Mucosa of descending colon (tissue), 1 donor: ENCODE measurements around a stretch of chr19.

GRCh38 chr19:41298881-41299614 is 10.9 kb upstream of the CCDC97 start:
- PRO-cap, result unidirectional peak, plus-strand start at chr19:41299317

- PRO-cap, result no peak
Measured at GRCh38 chr19:41304472-41305137, 5.4 kb upstream of the CCDC97 start.

- PRO-cap, result no peak
Measured at GRCh38 chr19:41310814-41311197, 834 bp downstream of the CCDC97 start.

DNA sequence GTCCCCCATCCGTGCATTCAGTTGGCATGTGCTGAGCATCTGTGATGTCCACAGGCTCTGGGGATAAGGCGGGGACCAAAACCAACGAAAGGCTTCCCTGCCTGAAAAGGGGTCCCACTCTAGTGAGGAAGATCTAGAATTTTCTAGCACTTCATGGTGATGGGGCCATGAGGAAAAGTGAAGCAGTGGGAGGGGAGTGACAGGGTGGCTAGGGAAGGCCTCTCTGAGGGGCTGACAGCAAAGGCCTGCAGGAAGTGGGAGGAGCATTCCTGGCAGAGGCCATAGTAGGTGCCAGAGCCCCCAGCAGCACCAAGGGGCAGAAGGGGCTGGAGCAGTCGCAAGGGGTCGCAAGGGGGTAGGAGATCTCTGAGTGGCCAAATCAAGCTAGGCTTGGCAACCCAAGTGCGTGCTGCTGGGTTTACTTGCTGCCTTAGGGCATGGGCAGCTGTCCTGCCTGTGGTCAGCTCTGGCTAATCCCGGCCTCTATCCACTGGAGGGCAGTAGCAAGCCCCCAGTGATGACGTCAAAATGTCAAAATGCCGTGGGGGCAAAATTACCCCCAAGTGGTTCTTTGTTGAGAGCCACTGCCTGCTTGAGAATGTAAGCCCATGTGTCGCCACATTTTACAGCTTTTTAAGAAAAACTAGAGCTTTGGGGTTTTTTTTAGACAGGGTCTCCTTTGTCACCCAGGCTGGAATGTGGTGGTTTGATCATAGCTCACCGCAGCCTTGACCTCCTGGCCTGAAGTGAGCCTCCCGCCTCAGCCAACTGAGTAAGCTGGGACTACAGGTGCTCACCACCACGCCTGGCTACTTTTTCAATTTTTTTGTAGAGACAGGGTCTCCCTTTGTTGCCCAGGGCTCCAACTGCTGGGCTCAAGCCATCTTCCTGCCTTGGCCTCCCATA is 11.7 kb downstream of the CCDC97 start:
- PRO-cap, result no peak

GRCh38 chr19:41325869-41326737 is 16.1 kb downstream of the CCDC97 start:
- PRO-cap, result no peak

DNA sequence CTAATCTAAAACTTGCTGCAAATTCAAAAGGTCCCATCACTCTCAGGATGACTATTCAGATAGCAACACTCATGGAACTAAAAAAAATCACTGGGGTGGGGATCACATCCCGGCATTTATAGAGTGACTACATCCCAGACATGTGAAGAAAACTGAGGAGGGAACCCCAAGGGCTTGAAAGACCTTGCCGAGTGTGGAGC is 35.1 kb downstream of the ERICH4 start:
- PRO-cap, result no peak

GRCh38 chr19:41521842-41522552 is 54.0 kb upstream of the CEACAM21 start:
- PRO-cap, result no peak

DNA sequence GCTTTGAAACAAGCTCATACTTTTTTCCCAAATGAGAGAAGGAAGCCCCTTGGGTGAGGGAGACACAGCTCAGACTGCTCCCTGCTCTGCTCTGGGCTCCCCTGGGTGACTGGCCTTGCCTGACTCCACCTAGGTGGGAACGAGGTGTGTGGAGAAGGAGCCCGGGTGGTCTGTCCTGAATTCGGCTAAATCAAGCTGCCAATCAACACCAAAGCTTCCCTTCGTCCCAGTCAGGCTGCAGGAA is 7.8 kb downstream of the CEACAM5 start:
- PRO-cap, result no peak

- PRO-cap, result bidirectional peak, plus-strand start at chr19:41745108, minus-strand start at chr19:41744759
Measured at GRCh38 chr19:41744910-41745220, 10.5 kb upstream of the CEACAM6 start.

DNA sequence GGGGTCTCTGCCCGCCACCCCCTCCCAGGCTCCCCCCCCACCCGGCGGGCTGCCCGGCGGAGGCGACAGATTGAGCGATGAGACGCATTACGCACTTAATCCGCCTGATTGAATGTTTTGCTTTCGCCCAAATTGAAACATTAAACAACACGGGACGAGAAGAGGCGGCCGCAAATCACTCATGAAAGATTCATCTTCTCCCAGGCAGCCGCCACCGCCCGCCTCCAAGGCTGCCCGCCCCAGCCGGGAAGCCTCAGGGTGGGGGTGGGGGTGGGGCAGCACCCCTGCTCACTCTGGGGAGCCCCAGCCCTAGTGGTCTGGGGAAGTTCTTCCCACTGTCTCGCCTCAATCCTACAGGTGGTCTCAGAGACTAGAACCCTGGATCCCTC is 7.6 kb upstream of the ERFL start:
- PRO-cap, result no peak

GRCh38 chr19:42074701-42075938 is 846 bp upstream of the ZNF574 start:
- PRO-cap, result unidirectional peak, plus-strand start at chr19:42075383; bidirectional peak, plus-strand start at chr19:42076156, minus-strand start at chr19:42075842

DNA sequence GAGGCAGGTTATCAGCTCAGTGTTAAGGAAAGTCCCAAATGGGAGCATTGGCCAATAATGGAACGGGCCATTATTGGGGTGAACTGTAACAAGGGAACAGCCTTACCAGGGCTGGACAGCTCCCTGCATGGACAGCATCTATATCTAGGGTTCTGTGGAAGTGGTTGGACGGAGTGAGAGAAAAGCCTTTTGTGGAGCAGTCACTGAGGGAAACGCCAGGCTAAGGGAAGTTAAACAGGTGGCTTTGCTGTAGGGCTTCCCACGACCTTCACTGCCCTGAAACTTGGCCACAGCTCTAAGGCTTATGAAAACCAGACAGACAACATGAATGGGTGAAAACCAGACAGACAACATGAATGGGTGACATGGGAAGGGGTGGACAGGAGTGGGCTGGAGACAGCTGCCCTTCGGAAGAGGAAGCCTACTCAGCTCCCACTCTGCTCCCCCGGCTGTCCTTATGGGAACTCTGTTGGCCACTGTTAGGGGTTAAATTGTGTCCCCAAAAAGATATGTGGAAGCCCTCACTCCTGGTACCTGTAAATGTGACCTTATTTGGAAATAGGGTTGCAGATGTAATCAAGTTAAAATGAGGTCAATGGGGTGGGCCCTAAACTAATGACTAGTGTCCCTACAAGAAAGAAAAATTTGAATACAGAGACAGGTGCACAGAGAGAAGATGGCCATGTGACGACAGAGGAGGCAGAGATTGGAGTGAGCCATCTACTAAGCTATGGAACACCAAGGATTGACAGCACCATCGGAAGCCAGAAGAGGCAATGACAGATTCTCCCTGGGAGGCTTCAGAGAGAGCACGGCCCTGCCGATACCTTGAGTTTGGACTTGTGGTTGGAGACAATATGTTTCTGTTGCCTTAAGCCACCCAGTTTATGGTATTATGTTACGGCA is 16.7 kb downstream of the POU2F2 start:
- PRO-cap, result no peak

DNA sequence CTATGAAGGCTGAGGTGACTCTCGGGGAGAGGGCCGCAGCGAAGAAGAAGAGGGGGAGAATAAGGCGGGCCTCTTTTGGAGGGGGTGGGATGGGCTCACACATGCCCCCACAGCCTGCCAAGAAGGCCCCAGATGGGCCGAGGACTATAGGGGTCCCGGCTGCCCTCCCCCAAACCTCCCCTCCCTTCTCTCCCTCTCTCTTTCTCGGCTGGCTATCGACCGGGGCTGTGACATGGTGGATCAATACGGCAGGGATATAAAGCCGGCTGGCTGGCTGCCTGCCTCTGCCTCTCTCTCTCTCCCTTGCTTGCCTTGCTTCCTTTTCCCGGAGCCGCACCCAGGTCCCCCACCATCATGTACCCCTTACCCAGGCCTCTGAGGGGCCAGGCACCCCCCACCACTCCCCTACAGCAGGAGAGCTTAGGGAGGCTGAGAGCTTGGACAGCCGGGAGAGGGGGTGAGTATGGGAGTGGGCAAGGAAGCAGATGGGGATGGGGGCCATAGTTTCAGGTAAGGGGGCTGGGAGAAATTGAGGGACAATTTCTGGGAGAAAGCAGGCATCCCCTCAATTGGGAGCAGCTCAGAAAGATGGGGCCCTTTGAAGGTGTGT is 20.1 kb upstream of the POU2F2 start:
- PRO-cap, result no peak

DNA sequence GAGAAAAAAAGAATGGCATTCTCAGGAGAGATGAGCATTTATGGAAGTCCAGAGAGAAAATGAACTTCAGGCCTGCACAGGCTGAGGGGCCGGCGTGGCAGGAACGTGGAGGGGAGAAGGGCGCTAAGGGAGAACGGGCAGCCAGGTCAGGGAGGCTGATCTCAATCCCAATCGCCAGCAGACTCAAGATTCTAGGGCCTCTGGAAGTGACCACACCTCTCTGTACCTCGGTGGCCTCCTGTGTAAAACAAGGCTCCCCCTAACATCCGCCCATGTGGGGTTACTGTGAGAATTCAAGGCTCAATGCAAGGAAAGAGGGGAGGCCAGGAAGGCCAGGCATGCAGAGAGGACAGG is 14.1 kb downstream of the DEDD2 start:
- PRO-cap, result no peak

- PRO-cap, result bidirectional peak, plus-strand start at chr19:42213148, minus-strand start at chr19:42212986
Measured at GRCh38 chr19:42212917-42213285, 4.6 kb downstream of the DEDD2 start.

DNA sequence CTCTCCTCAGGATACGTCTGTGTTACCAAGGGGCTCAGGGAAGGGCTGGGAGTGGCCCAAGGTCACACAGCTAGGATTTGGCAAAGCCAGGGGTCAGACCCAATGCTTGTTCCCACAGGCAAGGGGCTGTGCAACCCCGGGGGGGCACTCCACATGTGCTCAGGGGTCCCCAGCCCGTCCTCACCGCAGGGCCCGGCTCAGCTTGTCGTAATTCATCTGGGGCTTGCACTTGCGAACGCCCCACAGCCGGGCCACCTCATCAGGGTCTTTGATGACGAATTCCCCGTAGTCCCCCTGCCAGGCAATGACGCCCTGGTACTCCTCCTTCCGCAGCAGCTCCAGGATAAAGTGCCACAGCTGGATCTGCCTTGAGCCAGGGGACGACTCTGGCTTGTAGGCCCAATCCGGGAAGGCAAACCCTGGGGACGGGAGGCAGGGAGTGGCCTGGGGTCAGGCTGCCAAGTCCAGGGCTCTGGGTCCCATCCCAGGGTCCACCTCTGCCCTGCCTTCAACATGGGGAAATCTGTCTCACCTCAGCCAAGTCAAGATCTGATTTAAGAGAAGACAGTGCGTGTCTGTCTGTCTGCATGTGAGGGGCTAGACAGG is 4.7 kb downstream of the ERF start:
- PRO-cap, result no peak

- PRO-cap, result no peak
Measured at GRCh38 chr19:42250753-42251428, 4.0 kb downstream of the ERF start.

DNA sequence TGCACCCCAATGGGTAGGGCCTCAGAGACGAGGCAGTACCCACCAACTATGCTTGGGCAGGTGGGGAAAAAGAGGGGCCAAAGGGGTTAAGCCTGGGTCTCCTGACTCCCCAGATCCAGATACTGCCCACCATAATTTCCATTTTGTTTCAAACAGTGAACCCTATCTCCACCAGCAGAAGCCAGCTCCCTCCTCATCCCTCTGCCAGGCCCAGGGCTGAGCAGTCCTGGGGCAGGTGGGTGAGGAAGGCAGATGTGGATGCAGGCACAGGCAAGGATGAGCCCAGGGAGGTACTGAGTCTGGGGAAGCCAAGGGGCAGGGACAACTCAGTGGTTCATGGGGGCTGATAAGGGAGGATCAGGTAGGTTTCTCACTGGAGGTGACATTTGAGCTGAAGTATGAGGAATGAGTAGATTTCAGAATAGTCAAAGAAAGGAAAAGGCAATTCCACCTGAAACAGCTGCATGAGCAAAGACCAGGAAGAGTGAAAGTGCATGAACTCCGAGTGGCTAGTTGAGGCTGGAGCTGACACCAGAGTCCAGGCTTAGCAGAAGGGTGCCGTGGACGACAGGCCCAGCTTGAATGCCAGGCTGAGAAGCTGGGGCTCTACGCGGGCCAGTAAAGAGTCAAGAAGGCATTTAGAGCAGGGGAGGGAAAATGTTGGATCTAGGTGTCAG is 10.2 kb downstream of the CIC start:
- PRO-cap, result no peak

DNA sequence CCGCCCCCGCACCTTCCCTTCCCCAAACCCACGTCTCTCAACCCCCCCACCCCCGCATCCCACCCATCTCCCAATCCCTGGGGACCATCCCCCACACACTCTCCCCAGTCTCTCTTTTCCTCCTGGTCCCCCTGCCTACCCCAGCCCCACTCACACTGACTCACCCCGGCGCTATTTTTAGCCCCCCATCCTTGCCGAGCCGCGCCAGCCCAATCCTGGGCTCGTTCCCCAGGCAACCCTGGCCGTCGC is 11.7 kb downstream of the CIC start:
- PRO-cap, result no peak

GRCh38 chr19:42281704-42282395 is 12.8 kb downstream of the CIC start:
- PRO-cap, result no peak